ENCODE measurements around a stretch of chr9.

GRCh38 chr9:105508398-105508868 is 49.5 kb upstream of the FKTN start:
- RRBS: no CpG with 5 or more reads among the region's 5 CpGs

- RRBS: no CpG with 5 or more reads among the region's 28 CpGs
Observed at GRCh38 chr9:105581838-105582417, 24.0 kb downstream of the FKTN start.

GRCh38 chr9:105655885-105656524 is 6.3 kb upstream of the TAL2 start:
- RRBS: 2% methylated on average over 45 of the region's 56 CpGs

DNA sequence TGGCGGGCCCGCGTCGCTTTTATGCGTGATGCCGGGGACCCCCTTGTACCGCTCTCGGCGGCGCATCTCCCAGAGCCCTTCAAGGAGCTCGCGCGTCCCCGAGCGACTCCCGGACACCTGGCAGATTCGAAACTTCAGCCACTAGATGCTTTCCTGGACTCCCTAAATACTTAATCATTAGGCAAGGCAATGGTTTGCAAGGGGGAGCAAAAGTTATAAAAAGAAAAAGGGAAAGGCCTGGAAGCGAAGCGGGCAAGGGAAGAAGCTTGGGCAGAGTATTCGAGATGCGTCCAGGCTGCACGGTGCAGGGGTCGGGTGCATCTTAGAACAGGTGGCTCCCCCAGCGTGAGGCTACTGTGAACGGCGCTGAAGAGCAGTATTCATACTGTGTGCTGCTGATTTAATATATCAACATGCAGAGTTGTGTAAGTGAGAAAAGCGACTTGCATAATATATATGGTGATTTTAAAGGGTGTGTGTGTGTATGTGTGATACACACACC is 5.7 kb upstream of the TAL2 start:
- RRBS: 2% methylated on average over 16 of the region's 27 CpGs

GRCh38 chr9:107213420-107214006 is 69.6 kb upstream of the RAD23B start:
- RRBS: no CpG with 5 or more reads among the region's 8 CpGs

DNA sequence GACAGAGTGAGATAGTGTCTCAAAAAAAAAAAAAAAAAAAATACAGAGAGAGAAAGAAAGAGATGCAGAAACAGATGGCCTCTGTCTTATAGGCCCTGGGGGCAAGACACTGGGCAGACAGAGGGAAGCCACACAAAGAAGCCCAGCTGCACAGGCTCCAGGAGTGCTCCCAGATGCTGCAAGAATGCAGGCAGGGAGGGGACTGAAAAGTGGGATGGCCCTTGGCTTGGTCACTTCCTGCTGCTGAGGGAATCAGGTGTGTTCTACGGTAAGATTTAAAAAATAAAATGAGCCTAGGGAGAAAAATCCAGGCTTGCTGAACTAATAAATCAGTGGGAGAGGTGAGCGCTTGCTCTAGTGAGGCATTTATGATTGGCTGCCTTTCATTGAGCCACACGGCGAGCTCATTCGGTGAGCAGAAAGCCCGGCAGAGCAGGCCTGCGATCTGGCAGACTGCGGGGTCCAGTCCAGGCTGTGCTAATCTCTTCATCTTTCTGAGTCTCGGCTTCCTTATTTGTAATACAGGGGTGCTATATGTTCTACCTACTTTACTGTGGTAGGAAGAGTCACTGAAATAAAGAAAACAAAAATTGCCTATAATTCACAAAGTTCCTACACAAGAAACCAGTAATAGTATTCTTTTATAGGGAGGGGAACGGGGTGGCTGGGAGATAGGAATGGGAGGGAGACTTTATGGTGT is 80.6 kb downstream of the RAD23B start:
- RRBS: no CpG with 5 or more reads among the region's 10 CpGs

DNA sequence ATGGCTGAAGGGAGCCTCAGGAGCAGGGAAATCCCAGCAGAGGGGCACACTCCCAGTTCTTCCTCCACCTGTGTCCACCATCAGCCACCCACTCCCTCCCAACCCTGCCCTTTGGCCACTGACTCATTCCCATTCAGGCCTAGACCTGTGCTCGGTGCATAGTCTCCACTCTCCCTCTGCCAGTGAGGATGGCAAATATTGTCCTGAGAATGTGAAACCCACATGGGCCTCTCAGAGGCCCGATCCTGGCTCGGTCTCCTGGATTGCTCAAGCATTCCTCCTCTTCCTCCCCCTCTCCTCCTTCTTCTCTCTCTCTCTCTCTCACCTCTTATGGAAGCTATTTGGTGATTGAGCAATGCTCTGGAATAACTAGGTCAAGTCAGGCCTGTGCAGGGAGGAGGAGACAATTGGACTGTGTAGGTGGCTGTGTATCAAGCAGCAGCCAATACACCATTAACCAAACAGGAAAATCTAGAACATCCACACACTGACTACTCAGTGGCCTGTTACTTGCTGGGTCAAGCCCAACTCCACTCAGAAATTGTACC is 99.9 kb downstream of the KLF4 start:
- RRBS: no CpG with 5 or more reads among the region's 3 CpGs

DNA sequence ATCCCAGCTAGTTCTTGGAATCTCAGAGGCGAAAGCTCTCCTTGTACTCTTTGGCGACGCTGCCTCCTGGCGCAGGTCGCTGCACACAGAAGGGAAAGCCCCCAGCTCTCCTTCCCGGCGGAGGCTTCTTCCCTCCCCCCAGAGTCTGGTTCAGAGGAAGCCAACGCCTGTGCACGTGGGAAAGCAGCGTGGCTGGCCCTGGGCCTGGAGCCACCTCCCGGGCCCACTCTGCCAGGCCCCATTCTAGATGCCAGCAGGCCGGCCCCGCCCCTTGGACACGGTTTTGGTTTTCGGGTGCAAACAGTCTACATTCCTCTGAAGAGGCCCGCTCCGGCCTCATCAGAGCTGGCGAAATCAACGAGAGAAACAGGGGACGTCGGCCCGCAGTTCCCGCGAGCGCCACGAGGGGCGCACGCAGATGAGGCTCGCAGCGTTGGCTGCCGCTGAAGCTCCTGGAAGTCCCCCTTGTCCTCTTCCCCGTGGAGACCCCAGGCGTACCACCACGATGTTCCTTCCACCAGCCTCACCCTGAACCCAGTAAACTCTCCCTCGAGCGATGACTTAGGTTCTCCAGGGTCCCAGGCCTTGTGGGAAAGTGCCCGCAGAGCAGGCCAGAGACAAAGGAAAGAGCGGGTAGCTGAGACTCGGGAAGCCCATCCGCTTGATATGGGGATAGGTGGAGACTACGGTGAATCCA is 64.4 kb downstream of the KLF4 start:
- RRBS: 2% methylated on average over 6 of the region's 41 CpGs

- RRBS: 5% methylated on average over 9 of the region's 42 CpGs
Observed at GRCh38 chr9:107487879-107488256, 1.7 kb downstream of the KLF4 start.

DNA sequence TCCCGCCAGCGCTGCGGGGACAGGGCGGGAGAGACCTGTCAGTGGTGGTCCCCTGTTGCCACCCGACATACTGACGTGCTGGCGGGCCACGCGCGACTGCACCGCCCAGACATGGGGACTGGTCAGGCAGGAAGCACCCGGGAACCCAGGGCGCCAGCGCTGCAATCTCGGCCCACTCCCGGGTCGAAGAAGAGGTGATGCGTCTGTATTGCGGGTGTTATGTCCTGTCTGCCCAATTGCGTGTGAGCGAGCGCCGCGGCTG is 1.4 kb downstream of the KLF4 start:
- RRBS: 4% methylated on average over 5 of the region's 24 CpGs

DNA sequence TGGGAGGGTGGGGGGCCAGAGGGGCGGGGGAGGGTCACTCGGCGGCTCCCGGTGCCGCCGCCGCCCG is 95 bp downstream of the KLF4 start:
- RRBS: under 1% methylated on average over 5 of the region's 8 CpGs

DNA sequence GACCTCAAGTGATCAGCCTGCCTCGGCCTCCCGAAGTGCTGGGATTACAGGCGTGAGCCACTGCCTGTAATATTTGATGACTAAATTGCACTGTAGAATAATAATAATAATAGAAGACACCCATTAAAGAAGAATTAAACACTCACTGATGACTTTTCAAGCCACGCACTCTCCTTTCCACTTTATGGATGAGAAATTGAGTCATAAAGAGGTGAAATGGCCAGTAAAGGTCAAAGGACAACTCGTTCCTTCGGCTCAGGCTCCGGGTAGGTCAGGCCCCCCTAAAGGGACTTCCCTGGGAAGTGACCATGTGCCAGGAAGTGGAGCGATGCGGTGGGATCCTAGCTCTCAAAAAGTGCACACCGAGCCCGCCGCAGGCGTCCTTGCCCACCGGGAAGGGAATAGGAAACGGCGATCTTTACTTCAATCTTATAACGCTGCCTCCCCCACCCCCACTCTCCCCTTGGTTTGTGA is 1.4 kb upstream of the KLF4 start:
- RRBS: no CpG with 5 or more reads among the region's 17 CpGs

DNA sequence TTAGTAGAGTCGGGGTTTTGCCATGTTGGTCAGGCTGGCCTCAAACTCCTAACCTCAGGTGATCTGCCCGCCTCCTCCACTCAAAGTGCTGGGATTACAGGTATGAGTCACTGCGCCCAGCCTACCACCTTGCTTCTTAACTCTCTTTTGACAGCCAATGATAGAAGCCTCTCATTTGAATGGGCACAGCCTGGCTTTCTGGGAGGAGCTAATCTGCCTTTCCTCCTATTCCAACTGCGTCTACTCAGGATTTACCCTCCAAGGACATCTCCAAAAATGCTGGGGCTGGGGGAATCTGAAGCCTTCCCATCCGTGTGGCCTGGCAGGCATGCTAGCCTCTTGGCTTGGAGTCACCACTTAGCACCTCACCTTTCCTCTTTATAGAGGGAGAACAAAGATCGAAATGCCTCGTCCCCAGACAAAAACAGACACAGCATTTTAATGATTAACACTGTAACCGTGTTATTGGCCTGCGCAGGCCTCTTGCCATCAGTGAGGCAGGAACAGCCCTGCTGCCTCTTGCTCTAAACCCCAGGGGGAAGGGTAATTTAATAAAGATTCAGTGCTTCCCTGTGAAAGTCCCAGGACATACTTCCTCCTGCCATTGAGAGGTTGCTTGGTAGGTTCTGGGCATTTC is 108.2 kb upstream of the KLF4 start:
- RRBS: no CpG with 5 or more reads among the region's 9 CpGs

DNA sequence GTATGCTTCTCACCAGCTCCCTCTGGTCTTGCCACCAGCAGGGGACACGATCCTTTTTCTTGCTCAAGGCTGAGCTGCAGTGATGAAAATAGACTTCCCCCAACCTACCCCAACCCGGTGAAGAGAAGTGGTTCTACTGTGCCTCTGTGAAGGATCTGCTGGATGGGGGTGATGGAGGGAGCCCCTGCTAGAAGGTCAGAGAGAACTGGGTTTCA is 185.3 kb upstream of the KLF4 start:
- RRBS: no CpG with 5 or more reads among the region's 2 CpGs

DNA sequence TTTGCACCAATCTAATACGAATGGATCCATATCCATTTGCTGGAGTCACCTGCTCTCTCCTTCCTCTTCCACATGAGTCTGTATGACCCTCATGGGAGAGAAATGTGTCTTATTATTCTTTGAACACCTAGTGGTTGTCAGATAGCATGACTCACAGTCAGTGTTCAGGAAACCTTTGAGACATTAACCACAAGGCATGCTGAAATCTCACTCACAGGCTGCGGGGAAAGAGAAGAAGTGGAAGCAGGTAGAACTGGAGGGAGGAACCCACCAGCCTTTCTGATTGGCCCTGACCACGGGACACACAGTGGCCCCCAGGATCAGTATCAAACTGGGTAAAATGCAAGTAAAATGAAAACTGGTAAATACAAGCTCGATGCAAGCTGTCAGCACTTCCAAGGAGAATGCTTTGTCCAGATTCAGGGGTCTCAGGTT is 222.9 kb upstream of the KLF4 start:
- RRBS: no CpG with 5 or more reads among the region's 4 CpGs

- RRBS: no CpG with 5 or more reads among the region's 11 CpGs
Observed at GRCh38 chr9:108394179-108394674, 461.6 kb downstream of the ACTL7B start.

- RRBS: no CpG with 5 or more reads among the region's 7 CpGs
Observed at GRCh38 chr9:108691634-108692061, 164.1 kb downstream of the ACTL7B start.

GRCh38 chr9:108704159-108704730 is 151.5 kb downstream of the ACTL7B start:
- RRBS: no CpG with 5 or more reads among the region's 4 CpGs

DNA sequence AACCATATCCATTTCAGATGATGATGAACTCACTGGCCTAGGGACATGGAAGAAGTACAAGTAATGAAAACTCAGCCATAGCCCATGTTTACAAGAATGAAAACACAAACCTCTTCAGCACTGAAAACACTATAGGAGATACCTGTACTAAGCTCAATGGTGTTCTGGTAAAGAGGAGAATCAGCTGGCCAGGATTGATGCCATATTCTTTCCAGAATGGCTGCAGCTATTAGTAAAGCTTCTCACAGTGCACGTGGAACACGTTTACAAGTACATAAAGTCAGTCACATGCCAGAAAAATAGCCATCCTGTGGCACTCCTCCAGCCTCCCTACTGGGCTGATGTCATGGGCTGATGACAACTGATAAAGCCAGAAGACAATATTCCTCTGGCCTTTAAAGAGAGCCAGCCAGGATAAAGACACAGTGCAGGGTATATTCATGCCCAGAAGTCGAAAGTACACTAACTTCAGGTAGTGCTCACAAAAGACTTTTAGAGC is 29.2 kb downstream of the ABITRAM start:
- RRBS: no CpG with 5 or more reads among the region's 3 CpGs

GRCh38 chr9:109011954-109013001 is 1.0 kb downstream of the CTNNAL1 start:
- RRBS: 2% methylated on average over 9 of the region's 44 CpGs